Measurements from ENCODE around the genes KRT34, KRT36 and FKBP10.

- RRBS: no CpG with 5 or more reads among the region's 12 CpGs
Observed at GRCh38 chr17:41308172-41308912, 767 bp downstream of the KRTAP16-1 start.

DNA sequence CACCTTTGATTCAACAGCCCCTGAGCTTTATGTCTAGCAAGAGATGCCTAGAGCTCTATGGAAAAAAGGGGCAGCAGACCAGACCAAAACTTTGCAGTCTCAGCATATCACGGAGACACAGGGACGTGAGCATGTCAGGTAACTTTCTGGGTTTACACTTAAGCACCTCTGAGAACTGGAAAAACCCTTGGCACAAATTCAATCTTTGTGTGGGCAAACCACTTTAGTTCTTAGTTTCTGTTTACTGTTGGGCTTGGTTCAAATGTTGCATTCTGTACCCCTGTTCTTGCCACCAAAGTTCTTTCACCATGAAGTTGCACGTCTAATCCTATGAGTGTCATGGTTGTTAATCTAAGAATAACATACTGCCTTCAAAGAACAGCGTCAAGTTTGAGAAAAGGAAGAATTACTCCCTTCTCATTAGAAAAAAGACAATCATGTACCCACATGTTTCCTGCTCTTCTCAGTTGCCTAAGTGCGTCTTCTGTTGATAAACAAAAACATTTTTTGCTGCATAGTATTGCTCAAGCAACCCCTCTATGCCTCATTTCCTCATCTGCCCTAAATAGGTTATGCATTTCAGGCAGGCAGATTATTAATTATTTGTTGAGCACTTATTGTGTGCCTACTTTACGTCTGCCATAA lies 11.6 kb downstream of the KRT33A start:
- RRBS: no CpG with 5 or more reads among the region's 6 CpGs

DNA sequence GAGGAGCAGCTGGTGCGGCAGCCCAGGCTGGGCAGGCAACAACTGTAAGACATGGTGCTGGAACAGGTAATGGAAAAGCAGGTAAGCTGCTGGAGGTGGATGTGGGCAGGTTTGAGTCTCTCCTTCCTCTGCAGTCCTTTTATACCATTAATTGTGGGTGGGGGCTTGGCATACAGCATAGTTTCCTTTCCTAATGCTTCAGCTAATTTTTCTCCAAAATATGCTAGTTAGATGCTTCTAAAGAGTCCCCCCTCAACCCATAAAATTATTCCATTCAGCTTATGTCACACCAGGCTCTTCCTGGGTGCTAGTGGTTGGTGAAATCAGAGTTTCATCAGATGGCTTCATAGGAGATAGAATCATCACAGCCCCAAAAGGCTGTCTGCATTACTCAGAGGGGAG lies at the start of gene KRT34:
TSS of gene KRT34 (minus strand) at position 113 of the 402 bp plus-strand sequence.
- RRBS: no CpG with 5 or more reads among the region's 1 CpG

DNA sequence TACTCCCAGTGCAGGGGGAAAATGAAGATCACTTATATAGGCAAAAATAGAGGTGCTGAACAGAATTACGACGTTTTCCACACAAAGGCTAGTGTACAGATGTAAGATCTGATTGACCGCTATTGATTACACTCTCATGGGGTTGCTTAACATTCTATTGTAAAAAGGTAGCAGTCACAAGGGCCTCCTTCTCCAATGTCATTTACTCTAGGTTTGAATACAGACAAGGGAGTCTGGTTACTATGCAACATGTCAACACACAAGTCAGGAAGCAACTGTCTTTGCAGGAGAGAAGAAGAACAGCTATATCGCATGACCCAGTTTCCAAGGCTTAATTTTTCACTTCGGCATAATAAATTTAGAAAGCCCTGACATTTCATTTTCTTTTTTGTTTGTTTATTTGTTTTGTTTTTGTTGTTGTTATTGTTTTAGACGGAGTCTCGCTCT lies 7.9 kb downstream of the KRT37 start:
- RRBS: no CpG with 5 or more reads among the region's 7 CpGs

- RRBS: no CpG with 5 or more reads among the region's 4 CpGs
Observed at GRCh38 chr17:41489807-41490275, at the start of gene KRT36. TSS of gene KRT36 (minus strand) at chr17:41489910.

GRCh38 chr17:41521169-41521507 lies 2.4 kb upstream of the KRT15 start:
- RRBS: 16% methylated on average over 2 of the region's 6 CpGs

DNA sequence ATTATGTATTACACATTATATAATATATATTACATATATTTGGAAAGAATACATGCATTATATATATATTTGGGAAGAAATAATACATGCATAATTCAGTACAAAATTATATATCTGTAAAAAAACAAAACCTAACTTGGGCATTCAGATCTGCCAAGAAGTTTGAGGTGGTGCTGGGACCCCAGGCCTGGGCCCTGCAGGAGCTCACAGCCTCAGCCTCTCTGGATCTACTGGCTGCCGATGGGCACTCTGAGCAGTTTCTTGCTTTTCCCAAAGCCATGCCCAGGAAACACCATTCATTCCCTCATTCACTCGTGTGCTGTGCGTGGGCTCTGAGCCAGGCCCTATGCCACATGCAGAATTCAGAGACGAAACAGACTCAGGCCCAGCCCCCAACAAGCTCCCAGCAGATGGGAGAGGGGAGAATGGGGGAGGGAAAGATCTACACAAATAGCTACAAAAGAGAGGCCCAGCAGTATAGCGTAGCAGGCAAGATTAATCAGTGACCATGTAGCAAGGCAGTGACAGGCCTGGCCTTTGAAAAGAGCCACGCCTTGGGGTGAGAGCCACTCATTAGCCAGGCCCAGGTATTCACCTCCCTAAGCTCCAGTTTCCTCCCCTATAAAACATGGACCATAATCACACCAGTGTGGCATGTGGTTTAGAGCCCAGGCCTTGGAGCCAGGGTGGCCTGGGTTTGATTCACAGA lies 16.2 kb upstream of the KRT19 start:
- RRBS: no CpG with 5 or more reads among the region's 6 CpGs

DNA sequence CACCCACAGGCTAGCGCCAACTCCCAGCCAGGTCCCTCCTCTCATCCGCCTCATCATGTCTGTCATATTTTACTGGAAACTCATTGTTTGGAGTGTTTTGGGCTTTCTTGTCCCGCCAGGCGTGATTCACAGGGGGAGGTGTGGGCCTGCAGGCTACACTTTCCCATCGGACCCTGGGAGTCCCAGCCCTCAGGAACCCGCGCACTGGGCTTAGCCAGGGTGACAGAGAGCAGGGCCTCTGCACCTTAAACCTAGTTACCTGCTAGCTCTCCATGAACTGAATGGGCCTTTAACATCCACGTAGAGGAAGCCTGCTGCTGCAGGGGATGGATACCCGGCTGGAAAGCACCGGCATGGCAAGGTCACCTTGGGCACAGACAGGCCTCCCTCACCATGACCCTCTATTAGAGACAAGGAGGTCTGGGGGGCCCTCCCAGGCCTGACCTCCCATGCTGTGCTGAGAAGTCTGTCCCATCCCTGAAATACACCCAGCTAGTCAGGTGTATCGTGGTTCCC lies 338 bp upstream of the KRT14 start:
- RRBS: no CpG with 5 or more reads among the region's 11 CpGs

DNA sequence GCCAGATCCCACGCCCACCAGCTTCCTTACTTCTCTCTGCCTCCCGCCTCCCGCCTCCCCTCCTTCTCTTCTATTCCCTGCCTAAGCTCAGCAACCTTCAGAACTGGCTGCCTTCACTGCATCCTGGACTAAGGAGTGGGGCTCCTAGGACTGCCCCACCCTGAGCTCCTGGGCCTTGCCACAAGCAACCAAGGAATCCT lies 1.8 kb downstream of the KRT17 start:
- RRBS: no CpG with 5 or more reads among the region's 3 CpGs

- RRBS: no CpG with 5 or more reads among the region's 19 CpGs
Observed at GRCh38 chr17:41651277-41652039, 27.1 kb upstream of the KRT17 start.

- RRBS: no CpG with 5 or more reads among the region's 15 CpGs
Observed at GRCh38 chr17:41689672-41690381, 1.1 kb downstream of the EIF1 start.

- RRBS: no CpG with 5 or more reads among the region's 8 CpGs
Observed at GRCh38 chr17:41750797-41751533, 16.5 kb upstream of the HAP1 start.

- RRBS: no CpG with 5 or more reads among the region's 14 CpGs
Observed at GRCh38 chr17:41781254-41782106, 5.0 kb downstream of the JUP start.

- RRBS: no CpG with 5 or more reads among the region's 14 CpGs
Observed at GRCh38 chr17:41793811-41794580, 7.5 kb upstream of the JUP start.

GRCh38 chr17:41806690-41807575 lies 4.8 kb downstream of the P3H4 start:
- RRBS: no CpG with 5 or more reads among the region's 12 CpGs

GRCh38 chr17:41812867-41813125 lies at the start of gene FKBP10:
TSS of gene FKBP10 (plus strand) at chr17:41813004.
- RRBS: 25% methylated on average over 6 of the region's 12 CpGs

- RRBS: no CpG with 5 or more reads among the region's 7 CpGs
Observed at GRCh38 chr17:41862898-41863352, 2.3 kb downstream of the KLHL11 start.

GRCh38 chr17:41885900-41886321 lies 20.7 kb upstream of the KLHL11 start:
- RRBS: no CpG with 5 or more reads among the region's 12 CpGs

GRCh38 chr17:41970733-41972059 lies 4.6 kb downstream of the CNP start:
- RRBS: 94% methylated on average over 5 of the region's 27 CpGs

DNA sequence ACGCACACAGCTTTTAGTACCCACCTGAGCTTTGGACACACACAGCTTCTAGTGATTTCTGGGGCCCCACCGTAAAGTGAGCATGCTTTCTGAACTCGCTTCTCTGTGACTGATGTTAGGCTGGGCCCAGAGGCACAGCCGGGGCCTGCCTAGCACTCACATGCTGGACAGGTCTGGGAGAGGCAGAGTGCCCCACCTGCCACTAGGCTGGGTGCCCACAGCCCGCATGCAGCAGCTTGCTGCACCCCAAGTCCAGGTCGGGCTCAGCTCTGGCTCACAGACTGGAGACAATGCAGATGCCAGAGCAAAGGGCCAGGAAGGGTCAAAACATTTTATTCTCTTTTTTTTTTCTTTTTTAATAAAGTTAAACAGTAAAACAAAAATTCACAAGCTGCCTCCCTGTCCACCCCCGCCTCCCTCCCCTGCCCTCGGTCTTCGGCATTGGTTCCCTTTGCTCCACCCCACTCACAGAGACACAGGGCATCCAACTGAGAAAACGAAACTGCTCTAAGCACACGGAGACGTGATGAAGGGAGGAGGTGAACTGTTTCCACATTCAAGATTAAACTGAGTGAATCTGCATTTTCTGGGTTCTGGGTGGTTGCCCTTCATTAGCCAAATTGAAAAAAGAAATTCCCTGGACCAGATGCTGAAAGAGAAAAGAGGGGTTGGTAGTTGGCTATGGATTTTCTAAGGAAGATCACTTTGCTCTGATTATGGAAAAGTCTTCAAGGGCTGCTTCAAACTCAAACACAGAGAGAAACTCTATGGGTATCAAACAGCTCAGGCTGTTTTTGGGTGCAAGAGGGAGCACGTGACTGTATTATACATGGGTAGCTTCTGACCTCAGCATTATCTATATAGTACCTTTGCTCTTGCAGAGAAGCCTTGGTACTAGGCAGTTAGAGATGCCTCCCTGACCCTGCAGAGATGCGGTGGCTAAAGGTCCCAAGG lies 9.8 kb downstream of the CNP start:
- RRBS: no CpG with 5 or more reads among the region's 14 CpGs

Data from OVCAR3 (cell line).